ENCODE results near the gene SASH1.

DNA sequence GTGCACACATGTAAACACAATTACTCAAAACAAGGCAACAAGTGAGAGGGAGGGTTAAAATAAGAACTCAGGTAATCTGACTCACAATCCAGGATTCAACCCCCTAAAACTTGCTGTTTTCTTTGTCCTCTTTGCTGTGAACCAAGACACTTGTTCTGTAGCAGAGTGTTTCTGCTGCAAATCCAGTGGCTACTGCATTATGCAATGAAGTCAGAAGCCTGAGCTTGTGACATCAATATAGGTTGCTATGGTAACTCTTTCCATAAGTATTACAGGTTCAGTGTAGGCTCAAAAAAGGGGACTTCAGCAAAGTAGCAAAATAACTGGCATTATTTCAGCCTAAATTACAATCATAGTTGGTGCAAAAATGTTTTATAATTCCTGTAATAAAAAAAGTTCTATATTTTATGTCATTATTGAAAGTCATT lies 72.4 kb upstream of the STXBP5 start:
- PRO-cap: no peak

GRCh38 chr6:147209386-147210077 lies 5.3 kb downstream of the STXBP5 start:
- PRO-cap: no peak

- PRO-cap: no peak
Measured at GRCh38 chr6:147222008-147222952, 18.1 kb downstream of the STXBP5 start.

DNA sequence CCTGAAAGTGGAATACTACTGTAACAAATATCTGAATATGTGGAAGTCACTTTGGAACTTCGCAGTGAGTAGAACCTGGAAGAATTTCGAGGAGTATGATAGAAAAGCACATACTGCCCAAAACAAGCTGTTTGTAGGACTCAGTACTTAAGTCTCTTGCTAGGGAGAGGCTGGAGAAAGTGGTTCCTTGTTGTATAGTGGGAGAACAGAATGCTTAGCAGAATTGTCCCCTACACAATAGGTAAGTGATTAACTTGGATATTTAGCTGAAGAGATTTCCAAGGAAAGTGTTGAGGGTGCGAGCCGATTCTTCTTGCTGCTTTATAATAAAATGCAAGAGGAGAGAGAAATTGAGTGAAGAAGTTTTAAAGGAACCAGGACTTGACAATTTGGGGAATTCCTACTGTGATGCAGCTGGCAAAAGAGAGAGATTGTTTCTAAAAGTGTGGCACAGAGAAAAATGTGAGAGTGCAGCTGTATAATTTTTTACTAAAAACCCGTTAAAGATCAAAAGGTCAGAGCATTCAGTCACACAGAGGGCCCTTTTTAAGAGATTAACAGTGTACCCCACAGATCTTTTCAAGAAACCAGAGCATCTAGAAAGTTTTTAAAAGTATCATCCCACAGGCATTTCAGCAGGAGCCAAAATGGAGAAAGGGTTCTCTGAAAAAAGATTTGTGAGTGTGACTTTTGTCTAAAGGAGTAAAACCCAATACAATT lies 45.2 kb downstream of the STXBP5 start:
- PRO-cap: no peak

- PRO-cap: no peak
Measured at GRCh38 chr6:147255916-147256821, 52.0 kb downstream of the STXBP5 start.

DNA sequence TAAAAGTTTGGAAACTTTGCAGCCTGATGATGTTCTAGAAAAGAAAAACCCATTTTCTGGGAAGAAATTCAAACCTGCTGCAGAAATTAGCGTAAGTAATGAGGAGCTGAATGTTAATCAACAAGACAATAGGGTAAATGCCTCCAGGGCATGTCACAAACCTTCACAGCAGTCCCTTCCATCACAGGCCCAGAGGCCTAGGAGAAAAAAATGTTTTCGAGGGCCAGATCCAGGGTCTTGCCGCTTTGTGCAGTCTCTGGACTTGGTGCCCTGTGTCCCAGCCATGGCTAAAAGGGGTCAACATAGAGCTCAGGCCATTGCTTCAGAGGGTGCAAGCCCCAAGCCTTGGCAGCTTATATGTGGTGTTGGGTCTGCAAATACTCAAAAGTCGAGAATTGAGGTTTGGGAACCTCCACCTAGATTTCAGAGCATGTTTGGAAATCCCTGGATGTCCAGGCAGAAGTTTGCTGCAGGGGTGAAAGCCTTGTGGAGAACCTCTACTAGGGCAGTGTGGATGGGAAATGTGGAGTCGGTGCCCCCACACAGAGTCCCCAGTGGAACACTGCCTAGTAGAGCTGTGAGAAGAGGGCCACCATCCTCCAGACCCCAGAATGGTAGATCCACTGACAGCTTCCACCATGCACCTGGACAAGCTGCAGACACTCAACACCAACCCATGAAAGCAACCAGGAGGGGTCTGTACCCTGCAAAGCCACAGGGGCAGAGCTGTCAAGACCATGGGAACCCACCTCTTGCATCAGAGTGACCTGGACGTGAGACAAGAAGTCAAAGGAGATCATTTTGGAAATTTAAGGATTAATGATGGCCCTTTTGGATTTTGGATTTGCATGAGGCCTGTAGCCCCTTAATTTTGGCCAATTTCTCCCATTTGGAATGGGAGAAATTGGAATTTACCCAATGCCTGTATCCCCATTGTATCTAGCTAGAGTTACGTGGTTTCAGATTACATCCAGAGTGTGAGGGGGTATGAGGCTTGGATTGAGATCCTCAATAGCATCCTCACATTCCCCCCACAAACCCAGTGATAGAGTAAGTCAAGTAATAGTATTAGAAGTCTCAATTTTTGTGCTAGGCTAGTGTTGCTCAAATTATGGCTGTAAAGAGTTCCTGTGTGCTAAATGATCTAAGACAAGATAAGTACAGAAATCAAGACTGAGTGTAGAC lies 100.2 kb downstream of the STXBP5 start:
- PRO-cap: no peak

- PRO-cap: no peak
Measured at GRCh38 chr6:147363279-147363859, 145.1 kb upstream of the SAMD5 start.

DNA sequence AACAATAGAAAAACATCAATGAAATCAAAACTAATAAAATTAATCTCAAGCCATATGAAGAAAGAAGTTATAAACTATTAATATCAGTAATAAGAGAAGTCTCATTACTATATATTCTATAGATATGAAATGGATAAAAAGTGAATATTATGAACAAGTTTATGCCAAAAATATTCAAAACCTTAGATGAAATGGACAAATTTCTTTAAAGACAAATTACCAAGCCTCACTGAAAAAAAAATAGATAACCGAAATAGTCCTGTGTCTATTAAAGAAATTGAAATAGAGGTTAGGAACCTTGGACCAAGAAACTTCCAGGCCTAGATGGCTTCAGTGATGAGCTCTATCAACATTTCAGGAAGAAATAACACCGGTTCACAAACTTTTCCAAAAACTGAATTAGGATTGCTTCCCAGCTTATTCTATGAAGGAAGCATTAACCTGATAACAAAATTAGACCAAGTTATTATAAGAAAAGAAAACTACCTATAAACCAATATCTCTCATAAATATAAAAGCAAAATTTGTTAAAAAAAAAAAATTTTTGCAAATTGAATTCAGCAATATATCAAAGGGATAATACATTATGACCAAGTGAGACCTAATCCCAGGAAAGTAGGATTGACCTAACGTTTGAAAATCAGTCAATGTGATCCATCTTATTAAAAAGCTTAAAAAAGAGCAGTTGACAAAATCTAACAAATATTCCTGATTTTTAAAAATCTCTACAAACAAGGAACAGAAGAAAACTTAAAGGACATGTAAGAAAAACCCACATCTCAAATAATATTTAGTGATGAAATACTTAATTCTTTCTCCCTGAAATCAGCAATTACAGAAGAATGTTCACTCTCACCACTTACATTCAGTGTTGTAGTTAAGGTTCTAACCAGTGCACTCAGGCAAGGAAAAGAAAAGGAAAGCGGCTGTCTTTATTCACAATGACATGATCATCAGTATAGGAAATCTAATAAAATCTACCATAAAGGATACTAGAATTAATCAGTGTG lies 140.5 kb upstream of the SAMD5 start:
- PRO-cap: no peak

GRCh38 chr6:147619874-147620234 lies 111.4 kb downstream of the SAMD5 start:
- PRO-cap: no peak

DNA sequence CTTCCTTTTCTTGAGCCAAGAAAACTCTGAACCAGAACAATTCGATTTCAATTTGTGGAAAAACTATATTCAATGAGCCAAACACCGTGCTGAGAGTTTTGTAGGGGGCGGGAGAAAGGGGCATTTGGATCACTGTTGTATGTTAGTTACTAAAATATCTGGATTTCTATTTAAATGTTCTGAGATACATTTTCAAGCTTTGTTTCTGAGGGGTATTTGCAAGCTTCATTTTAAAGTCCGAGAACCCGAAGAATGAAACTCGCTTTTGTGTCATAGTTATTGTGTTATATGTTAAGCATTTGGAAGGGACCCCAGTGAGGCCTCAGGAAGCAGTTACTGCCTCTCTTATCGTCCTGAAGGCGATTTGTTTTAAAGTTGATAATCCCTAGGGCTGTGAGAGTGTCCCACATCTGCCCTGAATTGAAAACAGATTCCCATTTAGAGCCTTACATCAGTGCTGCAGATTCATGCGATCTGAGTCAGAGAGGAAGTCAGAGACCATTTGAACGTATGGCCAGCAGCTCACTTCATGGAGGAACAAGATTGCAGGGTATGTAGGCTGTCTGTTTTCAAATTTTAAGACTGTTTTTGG lies 70.7 kb upstream of the SASH1 start:
- PRO-cap: bidirectional peak, plus-strand start at position 502 of the sequence, minus-strand start at position 422 of the sequence

GRCh38 chr6:148342088-148342956 lies at the start of gene SASH1:
SASH1 (plus strand) TSS chr6:148342838.
- PRO-cap: unidirectional peak, plus-strand start at chr6:148342424; bidirectional peak, plus-strand start at chr6:148342593, minus-strand start at chr6:148342505; bidirectional peak, plus-strand start at chr6:148342838, minus-strand start at chr6:148342674; bidirectional peak, plus-strand start at chr6:148342997, minus-strand start at chr6:148342894

GRCh38 chr6:148451555-148452238 lies 109.1 kb downstream of the SASH1 start:
- PRO-cap: no peak

DNA sequence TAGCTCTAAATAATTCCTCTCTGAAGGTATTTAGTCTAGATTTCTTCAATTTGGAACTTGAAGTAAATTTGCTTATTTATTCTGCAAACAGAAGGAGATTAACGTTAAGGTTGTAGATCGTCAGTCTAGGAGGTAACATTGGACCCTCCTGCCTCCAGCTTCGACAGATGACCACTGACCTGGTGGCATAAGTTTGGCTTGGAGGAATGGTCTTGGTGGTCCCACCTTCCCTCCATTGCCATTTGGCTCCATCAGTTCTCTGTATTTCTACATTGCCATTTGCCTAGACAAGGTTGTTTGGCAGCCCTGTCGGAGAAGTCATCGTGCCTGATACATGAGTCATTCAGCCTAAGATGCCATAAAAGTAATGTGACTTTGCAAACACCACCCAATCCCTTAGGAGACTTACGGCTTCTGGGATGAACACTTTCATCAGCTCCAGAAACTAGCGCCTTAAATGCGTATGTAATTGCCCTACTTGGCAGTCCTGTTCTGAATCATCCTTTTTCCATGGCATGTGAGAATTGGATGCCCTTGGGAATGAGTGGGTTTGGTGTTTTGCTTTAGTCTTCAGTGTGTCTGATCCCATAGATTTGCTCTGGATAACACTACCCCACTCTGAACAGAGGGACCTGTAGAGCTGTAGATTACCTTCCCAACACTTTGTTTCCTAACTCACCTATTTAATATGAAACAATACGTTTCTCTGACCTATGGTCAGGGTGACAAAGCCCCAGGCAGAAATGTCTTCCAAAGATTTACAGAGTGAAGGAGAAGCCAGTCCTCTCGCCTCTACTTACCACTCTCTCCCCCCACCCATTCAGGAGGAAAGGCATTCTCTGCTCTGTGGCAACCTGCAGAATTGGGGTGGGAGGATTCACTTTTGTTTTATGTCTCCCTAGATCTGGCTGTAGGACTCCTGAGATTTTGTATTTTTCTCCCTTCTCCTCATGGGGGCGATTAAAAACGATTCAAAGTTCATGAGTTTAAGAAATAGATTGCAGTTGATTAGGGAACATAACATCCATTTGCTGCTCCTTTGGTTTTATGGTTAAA lies 158.6 kb downstream of the SASH1 start:
- PRO-cap: no peak

- PRO-cap: no peak
Measured at GRCh38 chr6:148530164-148531056, 187.8 kb downstream of the SASH1 start.

- PRO-cap: no peak
Measured at GRCh38 chr6:148603994-148604400, 142.8 kb upstream of the UST start.

DNA sequence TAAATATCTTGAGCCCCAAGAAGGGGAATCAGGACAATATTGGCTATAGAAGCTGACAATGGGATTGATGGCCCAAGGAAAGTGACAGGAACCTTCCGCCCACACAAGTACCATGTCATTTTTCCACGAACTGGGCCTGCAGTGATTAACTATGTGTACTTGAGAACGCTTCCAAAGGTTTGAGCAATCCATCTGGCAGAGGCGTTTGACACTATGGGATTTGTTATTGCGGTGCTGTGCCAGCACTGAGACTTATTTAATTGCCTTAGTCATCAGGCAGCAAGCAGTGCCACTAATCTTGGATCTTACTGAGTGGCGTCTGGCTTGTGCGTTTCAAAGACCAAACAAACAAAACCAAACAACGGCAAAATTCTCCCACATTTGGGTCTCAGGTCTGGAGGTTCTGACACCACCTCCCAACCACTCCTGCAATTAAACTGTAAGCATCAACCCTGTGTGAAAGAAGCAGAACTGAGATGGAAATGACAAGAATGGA lies 135.5 kb upstream of the UST start:
- PRO-cap: no peak

- PRO-cap: unidirectional peak, plus-strand start at chr6:148747418; bidirectional peak, plus-strand start at chr6:148748034, minus-strand start at chr6:148747957
Measured at GRCh38 chr6:148747161-148748250, 676 bp downstream of the UST start.

- PRO-cap: no peak
Measured at GRCh38 chr6:148797259-148797745, 50.5 kb downstream of the UST start.

DNA sequence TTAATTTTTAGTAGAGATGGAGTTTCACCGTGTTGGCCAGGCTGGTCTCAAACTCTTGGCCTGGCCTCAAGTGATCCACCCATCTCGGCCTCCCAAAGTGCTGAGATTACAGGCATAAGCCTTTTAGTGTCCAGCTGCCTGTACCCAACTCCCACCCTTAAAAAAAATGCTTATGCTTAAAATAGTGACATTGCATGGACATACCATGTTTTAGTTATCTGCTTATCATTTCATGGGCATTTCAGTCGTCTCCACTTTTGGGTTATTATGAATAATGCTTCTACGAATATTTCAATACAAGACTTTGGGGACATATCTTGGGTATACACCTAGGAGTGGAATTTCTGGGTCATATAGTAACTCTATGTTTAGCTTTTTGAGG lies 176.1 kb downstream of the UST start:
- PRO-cap: no peak

DNA sequence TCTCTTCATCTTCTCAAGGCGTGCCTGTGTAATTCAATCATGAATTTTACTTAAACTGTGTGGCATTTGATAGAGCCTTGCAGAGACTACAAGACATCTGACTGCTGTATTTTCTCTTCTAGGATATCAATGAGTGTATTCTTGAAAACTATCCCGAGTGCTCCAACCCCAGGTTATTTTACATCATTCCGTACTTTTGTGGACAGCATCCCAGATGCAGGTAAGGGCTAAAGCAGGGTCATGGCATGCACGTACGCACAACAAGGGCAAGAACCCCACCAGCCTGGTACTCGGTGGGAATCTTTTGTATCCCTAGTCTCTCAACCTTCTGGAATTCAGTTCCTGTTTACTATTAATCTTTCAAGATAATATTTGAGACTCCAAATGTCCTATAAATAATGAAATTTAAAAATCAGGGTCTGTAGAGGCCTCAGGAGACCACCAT lies 272.2 kb downstream of the UST start:
- PRO-cap: no peak

Data from trachea (tissue), 1 donor.